Epithelial cell of prostate (primary cell): ENCODE measurements around a stretch of chr10.

- RRBS = no CpG with 5 or more reads among the region's 5 CpGs
These were observed 52.7 kb downstream of the PLXDC2 start for GRCh38 chr10:19868895-19869389.

DNA sequence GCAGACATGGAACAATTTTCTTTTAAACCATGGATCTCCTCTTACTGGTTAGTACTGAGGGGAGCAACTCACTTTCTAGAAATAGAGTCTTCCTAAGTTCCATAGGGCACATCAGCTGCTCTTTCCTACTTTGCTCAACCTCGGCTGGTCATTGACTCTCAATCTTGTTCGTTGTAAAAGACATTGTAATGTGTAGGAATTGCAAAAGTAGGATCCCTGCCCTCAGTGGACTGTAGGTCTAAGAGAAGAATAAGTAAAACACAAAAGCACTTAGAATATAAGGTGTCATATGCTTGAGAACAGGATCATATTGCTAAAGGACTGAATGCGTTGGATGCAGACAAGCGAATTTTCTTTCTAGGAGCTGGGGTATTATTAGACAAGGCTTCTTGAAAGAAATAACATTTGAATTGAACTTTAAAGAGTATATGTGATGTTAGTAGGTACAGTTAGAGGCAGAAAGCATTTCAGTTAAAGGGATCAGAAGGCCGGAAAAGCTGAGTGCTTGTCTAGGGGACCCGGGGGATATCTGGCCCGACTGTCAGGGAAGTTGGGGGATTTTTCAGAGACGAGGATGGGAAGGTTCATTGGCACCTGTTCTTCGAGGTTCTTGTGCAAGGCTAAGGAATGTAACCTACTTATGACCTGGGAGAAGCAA, 58.2 kb downstream of the PLXDC2 start:
- RRBS = no CpG with 5 or more reads among the region's 9 CpGs

GRCh38 chr10:19931068-19931420, 114.8 kb downstream of the PLXDC2 start:
- RRBS = no CpG with 5 or more reads among the region's 5 CpGs

- RRBS = no CpG with 5 or more reads among the region's 3 CpGs
These were observed 232.7 kb downstream of the PLXDC2 start for GRCh38 chr10:20048834-20049523.

GRCh38 chr10:21336849-21337312, 188.6 kb downstream of the SKIDA1 start:
- RRBS = no CpG with 5 or more reads among the region's 6 CpGs

DNA sequence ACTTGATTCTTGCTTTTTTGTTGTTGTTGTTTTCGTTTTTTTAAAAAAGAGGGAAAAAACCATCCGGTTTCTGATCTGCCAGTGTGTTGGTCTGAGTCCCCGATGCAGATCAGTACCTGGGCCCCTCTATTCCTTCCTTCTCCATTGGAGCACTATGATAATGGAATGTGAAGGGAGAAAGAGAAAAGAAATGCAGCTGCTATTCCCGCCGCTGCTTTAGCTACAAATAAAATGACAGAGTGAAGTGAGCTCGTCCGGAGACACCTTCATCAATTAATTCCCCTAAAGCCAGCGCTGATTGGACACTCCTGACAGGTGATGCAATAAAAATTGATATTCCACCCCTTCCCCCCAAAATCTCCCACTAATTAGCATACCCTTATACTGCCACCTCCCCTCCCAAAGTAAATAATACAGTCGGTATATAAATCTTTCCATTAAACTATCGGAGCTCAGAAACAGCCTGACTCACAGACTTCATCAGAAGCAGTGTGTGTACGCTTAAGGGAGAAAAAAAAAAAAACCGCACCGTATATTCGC, 7.4 kb downstream of the SKIDA1 start:
- RRBS = no CpG with 5 or more reads among the region's 14 CpGs

DNA sequence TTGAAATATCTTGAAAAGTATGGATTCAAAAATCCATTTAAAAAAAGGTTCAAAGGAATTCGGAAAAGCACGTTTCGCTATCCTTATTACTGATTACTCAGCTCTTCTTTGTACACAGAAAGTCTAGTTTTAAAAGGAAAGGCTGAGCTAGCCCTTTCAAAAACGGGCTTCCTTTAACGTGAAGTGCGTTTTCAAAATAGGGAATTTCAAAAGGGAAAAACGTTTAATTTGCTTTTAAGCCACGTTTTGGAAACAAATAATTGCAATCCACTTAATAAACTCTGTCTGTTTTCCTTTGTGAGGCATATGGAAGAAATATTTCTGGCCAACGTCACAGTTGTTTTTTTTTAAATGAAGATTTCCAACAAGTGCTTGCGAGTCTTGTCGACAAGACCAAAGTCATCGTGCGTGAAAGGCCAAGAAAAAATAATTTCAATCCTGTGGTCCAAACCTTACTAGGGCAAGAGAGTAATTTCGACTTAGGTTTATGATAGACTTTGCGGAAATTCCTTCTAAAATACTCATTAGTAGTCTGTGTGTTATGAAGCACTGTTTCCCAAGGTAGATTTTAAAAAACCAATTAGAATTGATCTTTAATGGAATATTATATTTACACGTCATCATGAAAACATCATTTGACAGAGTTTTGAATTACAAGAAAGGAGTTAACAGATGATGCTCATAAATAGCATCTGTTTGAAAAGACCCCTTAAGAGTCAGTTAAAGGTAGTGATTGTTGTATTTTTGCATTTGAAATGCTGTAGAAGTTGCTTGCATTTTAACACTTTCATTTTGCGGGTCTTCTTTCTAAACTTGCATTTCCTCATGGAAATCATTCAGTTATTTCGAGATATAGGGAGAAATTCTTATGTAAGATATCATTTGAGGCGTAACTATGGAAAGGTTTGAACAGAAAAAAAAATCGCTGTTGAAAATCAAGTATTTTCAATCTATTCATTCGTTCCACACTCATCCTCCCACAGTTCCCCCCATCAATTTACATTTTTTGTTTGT, 2.5 kb upstream of the SKIDA1 start:
- RRBS = no CpG with 5 or more reads among the region's 21 CpGs

GRCh38 chr10:21724946-21725380, 190.9 kb downstream of the MLLT10 start:
- RRBS = no CpG with 5 or more reads among the region's 1 CpG

GRCh38 chr10:21730706-21731054, 196.6 kb downstream of the MLLT10 start:
- RRBS = no CpG with 5 or more reads among the region's 1 CpG

- RRBS = 93% methylated on average over 5 of the region's 27 CpGs
These were observed 225.2 kb downstream of the MLLT10 start for GRCh38 chr10:21759026-21759792.

- RRBS = no CpG with 5 or more reads among the region's 3 CpGs
These were observed 29.1 kb upstream of the EBLN1 start for GRCh38 chr10:22246627-22247564.

- RRBS = under 1% methylated on average over 4 of the region's 38 CpGs
These were observed 33.9 kb upstream of the EBLN1 start for GRCh38 chr10:22251525-22252297.

DNA sequence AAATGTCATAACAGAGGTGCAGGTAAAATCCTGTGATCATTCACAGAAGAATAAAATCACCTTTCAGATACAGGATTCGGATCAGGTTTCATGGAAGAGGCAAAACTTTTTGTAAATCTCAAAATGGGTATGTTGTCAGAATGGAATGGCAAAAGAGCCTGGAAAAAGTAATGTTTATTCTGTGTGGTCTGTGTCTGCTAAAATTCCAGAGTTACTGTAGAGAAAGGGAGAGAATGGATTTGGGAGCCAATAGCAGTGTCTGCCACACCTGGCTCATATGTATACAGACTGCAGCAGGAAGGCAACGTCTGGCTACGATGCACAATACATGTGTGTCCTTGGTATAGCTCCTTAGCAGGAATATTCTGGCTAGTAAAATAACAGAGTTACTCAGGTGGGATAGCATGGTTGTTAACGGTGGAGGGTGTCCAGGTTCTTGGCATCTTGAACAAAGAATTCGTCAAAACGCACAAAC, 38.5 kb upstream of the COMMD3 start:
- RRBS = no CpG with 5 or more reads among the region's 6 CpGs

DNA sequence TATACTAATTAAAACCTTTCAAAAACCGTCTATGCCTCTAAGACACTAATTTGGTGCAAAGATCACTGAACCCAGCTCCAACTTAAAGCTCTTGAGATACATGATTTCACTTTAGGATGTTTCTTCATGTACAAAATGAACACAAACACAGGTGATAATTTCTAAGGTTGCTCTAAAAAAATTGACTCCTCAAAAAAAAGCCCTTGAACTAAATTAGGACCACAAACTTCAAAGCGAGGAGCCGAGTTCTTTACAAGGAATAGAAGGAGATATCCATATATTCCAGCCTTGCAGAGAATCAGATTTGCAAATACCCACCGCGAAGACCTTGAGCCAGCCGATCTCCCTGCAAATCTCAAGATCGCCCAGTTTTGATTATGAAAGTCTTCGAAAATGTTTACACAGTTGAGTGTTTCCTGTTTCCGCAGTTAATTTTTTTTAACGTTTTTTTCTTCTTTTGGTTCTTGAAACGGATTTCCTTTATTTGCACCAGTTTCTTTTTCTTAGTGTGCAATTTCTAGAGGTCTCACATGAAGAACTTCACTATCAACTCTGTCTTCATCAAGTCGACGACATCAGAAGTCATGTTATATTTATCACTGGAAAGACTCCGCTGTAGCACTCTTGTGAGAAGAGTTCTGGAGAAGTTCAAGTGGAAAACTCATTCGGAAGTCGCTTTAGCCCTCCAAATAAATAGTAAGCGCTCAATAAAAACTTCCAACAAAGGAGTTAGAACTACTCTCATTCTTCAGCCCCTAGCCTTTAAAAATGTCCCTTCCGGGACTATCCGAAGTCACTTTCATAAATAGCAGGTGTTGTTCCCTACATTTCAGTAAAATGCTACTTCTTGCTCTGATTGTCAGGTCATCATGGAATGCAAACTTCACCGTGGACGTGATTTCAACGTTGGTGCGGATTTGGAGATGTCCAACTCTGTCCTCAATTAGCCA, 12.1 kb upstream of the SPAG6 start:
- RRBS = no CpG with 5 or more reads among the region's 23 CpGs

GRCh38 chr10:22391536-22392112, 46.3 kb downstream of the SPAG6 start:
- RRBS = no CpG with 5 or more reads among the region's 5 CpGs

- RRBS = 0% methylated on average over 5 of the region's 77 CpGs
These were observed 92.3 kb downstream of the SPAG6 start for GRCh38 chr10:22437193-22438424.

GRCh38 chr10:22485182-22485595, 139.9 kb downstream of the SPAG6 start:
- RRBS = no CpG with 5 or more reads among the region's 3 CpGs

- RRBS = no CpG with 5 or more reads among the region's 9 CpGs
These were observed 163.9 kb downstream of the PIP4K2A start for GRCh38 chr10:22550379-22551063.

DNA sequence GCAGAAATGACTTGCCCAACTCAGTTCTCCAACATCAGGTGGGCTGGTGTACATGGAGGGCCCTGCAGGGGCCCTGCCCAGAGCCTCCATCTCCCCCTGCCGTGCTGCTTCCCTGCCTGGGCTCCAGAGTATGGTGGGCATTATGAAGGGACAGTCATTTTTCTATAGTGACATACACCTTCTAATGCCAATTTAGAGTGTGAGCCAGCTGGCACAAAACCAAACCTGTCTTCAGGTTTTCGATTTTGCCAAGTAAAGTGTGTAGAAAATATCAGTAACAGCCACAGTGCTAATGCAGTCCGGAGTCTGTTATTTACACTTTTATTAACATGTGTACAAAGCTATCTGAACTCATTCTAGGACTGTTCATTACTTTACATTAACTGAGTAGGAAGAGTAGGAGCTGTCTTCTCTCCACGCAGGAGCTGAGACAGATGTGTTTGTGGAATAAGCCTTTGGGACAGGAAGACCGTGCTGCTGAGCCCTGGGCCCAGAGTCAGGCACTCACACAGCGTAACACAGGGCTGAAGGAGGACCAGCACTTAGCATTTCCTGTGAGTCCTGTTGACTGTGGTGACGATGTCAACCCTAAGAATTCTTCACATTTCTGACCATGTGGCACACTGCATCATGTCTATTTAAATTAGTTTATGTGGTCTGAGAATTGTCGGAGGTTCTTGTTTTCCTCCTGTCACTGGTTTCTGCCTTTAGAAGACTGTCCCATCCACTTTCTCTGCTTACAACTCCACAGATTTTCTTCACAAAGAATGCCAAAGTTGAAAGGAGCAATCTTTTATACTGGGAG, 117.4 kb downstream of the PIP4K2A start:
- RRBS = no CpG with 5 or more reads among the region's 8 CpGs

DNA sequence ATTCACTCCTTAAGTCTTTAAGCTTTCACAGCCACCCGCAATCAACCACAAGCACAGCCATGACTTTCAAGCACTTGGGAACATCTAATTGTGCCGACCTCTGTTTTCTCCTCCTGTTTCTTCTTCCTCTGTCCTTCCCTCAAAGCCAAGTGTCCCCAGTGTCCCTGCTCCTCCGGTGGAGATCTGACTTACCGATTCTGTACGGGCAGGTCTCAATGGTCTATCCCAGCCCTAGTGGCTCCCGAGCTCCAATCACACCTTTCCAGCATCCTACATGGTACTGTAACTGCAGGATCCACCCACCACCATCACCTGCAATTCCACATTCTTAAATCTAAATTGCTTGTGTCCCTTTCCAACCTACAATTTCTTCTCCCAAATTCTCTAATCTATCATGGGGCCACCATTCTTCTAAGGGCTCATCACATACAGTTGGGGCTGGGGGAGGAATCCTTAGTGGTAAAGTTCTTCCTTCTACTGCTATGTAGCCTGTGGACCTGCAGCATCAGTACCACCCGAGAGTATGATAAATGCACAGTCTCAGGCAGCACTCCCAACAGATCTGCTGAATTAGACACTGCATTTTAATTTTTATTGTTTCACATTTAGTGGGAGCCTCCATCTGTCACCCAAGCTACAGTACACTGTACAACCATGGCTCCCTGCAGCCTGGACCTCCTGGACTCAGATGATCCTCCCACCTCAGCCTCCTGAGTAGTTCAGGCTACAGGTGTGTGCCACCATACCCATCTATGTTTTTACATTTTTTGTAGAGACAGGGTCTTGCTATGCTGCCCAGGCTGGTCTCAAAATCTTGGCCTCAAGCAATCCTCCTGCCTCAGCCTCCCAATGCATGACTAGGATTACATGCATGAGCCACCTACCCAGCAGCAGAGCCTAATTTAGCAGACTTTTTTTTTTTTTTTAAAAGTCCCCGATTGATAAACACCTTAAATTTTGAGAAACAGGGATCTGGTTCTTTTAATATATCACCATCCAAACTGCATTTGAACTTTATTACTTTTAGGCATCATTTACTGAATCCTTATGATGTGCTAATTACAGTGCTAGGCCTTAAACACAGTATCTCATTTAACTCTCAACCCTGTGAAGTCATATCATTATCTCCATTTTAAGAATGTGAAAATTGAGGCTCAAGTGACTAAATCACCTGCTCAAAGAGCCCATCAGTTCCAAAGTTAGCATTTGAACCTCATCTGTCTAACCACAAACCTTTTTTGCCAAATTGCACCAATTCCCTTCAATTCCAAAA, 5.7 kb downstream of the PIP4K2A start:
- RRBS = no CpG with 5 or more reads among the region's 8 CpGs